Ovary (tissue), 7 donors: ENCODE data around the gene RSPH1.

DNA sequence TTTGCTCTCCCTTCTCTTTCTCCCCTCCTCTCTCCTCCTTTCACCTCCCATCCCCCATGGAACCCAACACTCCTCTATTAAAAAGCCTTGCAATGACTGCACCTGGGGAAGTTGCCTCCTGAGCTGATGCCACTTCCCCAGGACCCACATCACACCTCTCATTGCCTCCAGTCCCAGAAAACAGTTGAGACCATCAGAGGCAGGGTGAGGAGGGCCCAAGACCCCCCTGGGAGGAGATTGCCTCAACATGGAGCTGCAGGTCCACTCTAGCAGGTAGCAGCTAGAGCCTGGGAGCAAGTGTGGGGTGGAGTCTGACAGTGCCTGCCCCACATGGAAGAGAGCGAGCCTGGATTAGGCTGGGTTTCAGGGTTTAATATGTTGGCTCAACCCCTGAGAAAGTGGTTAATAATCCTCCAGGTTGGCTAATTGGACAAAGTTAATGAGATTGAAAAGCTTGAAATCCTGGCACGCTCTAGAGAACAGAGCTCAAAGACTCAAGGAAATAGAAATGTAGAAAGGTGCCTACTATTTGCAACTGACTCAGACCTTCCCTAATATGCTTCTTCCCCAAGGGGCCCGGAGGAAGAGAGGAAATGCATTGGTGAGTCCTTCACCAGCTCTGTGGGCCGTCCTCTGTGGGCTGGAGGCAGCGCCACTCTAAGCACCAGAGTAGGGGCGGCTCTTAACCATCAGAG lies 34.2 kb downstream of the RSPH1 start:
- PRO-cap, 7 experiments = no peak in any of the 7 experiments
- RAMPAGE, long total RNA, 2 experiments = no peak in any of the 2 experiments

DNA sequence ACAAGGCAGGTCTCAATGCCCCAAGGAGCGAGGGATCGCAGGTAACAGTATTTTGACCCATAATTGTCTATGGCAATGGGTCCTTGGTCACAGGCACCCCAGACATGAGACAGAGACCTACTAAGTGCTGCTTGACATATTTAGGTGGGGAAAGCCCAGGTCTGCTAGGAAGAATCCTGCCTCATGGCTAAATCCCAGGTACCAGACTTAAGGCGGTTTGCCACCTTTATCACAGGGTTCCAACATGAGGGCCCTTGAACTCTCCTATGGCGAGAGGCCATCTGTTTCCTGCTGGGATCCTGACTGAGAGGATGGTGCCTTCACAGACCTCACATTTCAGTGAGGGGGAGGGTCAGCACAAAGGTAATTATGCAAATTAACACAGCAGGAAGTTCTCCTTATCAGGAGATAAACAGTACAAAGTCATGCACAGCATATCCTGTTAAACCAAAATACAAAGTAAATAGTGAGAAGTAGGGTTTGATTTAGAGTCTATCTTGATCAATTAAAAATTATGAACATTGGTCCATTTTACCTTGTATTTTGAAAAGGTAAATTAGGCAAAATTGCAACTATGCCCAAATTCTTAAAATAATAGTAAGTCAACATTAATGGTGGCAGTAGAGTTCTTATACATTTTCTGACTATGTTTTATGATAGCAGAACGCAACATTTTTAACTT lies 33.5 kb downstream of the RSPH1 start:
- PRO-cap, 7 experiments = no peak in any of the 7 experiments
- RAMPAGE, long total RNA, 2 experiments = no peak in any of the 2 experiments

DNA sequence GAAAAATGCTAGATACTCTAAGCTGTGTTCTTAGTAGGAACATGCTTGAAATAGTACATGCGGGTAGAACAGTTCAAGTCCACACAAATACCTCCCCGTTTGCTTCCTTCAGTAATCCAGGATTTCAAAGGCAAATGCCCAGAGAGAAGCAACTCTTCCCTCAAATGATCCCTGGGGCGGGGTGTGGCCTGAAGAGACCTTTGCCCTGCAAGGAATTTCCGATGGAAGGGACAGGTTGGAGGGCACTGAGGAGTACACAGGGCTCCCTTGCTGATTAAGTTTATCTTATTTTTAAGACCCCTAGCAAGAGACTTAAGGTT lies 2.7 kb downstream of the RSPH1 start:
- PRO-cap, 7 experiments = no peak in any of the 7 experiments
- RAMPAGE, long total RNA, 2 experiments = no peak in any of the 2 experiments

DNA sequence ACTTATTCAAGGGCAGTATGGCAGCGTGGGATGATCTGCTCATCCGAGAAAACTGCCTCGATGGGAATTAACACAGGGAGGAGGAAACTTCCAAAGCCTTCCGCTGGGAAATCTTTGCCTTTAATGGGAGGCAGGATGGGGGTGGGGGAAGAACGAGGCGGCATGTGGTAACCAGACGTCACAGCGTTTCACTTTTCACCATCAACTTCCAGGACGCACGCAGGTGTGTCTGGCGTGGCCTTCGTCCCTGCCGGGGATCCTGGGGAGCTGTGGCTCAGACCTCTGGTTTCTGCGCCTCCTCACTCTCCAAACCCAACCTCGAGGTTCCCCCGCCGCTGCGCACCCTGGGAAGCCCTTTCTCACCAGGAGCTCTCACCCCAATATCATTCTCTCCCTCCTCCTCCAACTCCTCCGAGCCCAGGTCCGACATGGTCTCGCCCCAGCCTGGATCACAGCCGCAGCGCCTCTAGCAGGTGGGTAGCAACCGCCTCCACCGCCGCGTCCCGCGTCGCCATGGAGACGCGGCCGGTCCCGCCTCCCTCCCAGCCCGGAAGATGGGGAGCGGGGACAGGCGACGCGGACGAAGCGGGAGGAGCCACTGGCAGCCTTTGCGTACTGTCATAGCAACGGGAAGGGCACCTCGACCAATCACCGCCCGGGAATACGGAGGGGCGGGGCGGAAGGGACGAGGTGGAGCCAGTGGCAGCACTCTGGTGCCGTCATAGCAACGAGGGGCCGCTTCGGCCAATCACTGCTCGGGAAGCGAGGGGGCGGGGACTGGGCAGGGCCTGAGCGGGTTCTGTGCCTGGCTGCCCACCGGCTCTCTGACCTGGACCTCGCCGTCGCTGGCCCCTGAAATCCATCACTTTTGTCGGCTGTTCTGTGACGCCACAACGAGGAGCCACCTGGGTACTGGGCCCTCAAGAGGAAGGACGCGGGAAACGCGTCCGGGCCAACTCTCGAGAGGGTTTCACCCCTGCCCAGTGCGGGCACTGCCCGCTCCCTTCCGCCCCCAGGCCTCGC lies at the start of gene RSPH1:
RSPH1 (minus strand) TSS at position 468 of the 1,023 bp plus-strand sequence.
- PRO-cap, 7 experiments = peak in 7 of 7 experiments; most common plus-strand start position 816 of the sequence (in 6); most common minus-strand start position 515 of the sequence (in 4)
- RAMPAGE, long total RNA, 2 experiments = start-site peak on the plus strand in 1 of 2 experiments, centred at positions 277 to 777 of the sequence, 6 to 11 reads per replicate; start-site peak on the minus strand in 2 of 2 experiments, centred at positions 480 to 505 of the sequence, 43 to 2,165 reads per replicate

DNA sequence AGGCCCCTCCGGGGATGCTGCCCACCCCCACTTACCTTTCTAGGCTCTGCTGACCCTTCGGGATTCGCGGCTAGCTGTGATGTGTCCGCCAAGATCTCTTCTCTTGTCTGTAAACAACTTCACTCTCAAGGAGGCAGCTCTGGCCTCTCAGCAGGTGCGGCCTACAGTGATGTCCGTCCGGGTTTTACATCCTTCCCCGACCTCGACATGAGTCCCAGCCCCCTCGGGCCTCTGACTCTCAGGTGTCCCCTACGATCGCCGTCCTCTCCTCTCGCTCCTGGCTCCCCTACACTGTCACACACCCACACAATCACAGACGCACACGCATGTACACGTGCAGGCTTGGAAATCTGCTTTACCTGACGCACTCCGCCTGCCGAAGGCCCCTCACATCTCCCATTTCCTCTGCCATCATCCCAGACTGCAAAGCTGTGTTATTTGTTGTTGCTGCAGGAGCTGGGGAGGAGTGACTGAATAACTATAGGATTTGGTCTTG lies 804 bp upstream of the RSPH1 start:
- PRO-cap, 7 experiments = peak in 6 of 7 experiments; most common plus-strand start position 234 of the sequence (in 2); most common minus-strand start position 279 of the sequence (in 6)
- RAMPAGE, long total RNA, 2 experiments = no peak in any of the 2 experiments

- PRO-cap, 7 experiments = no peak in any of the 7 experiments
- RAMPAGE, long total RNA, 2 experiments = no peak in any of the 2 experiments
These were observed 3.4 kb upstream of the RSPH1 start for GRCh38 chr21:42499259-42499978.

DNA sequence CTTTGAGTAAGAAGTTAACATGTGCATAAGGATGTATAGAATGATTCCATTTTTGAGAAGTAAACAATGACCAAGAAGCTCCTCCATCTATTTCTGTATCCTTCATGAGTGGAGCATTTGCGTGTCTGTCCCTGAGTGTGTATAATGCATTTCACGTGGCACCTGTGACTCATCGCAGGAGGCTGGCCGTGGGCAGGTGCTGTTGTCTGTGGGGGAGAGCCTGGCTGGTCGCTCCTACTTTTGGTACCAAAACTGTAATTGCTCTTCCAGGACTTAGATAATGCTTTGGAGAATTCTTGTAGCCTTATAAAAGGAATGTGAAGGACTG lies 16.5 kb downstream of the SLC37A1 start:
- PRO-cap, 7 experiments = no peak in any of the 7 experiments
- RAMPAGE, long total RNA, 2 experiments = no peak in any of the 2 experiments

DNA sequence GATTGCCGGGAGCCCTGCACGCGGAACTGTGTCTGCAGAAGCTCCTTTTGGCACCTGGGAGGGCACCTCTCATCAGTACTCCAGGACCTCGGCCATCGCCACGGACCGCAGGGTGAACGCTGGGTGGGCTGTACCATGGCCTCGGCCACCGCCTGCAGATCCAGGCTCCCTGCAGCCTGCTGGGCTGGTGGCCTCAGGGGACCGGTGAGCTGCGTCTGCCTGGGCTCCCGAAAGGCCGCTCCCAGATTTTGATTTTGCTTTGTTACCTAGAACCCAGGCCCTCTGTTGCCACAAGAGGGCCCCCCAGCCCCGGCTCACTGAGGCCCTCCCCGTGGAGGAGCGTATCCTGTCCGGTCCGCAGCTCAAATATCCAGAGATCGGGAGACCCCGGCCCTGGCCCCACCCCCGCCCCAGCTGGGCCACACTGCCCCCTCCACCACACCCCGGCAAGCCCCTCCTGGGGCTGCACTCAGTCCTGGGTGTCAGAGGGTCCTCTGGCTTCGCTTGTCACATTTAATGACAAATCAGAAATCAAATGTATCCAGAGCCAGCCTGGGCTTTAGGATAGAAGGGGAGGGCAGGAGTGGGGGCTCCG lies 60.2 kb upstream of the PDE9A start:
- PRO-cap, 7 experiments = no peak in any of the 7 experiments
- RAMPAGE, long total RNA, 2 experiments = no peak in any of the 2 experiments

GRCh38 chr21:42837005-42837699 lies 42.2 kb downstream of the WDR4 start:
- PRO-cap, 7 experiments = no peak in any of the 7 experiments
- RAMPAGE, long total RNA, 2 experiments = no peak in any of the 2 experiments

GRCh38 chr21:42956591-42957730 lies 17.4 kb upstream of the PKNOX1 start:
- PRO-cap, 7 experiments = no peak in any of the 7 experiments
- RAMPAGE, long total RNA, 2 experiments = no peak in any of the 2 experiments

DNA sequence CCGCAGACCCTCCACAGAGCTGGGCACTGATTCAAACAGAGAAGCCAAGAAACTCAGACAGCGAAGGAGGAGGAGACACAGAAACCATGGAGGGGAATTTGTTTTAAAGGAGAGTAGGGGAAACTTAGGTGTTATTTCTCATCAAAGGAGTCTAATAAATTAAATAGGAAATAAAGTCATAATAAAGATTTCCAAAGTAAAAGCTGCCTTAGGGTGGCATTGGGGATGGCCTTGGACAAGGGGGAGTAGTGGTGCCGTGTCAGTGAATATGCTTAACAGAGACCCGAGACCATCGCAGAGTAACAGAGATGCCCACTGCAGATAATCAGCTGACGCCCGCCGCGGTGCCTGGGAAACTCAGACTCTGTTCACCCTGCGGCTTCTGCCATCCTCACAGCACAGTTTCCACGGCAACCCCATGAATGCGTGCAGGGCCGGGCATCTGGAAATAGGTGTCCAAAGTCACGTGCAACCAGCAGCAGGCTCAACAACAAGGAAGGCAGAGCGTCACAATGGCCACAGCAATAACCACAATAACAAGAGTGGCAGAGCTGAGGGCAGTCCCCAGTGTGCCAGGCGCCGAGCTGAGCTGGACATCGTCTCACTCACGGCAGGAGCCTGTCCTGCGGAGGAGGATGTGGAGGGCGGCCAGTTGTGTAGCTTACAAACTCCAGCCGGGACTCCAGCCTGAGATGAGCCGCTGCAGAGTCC lies 101.9 kb downstream of the CRYAA start:
- PRO-cap, 7 experiments = no peak in any of the 7 experiments
- RAMPAGE, long total RNA, 2 experiments = no peak in any of the 2 experiments

GRCh38 chr21:43300932-43301641 lies 125.8 kb downstream of the SIK1 start:
- PRO-cap, 7 experiments = no peak in any of the 7 experiments
- RAMPAGE, long total RNA, 2 experiments = no peak in any of the 2 experiments

GRCh38 chr21:43333329-43334175 lies 93.4 kb downstream of the SIK1 start:
- PRO-cap, 7 experiments = peak in 6 of 7 experiments; most common plus-strand start chr21:43333577 (in 4); most common minus-strand start chr21:43333785 (in 3)
- RAMPAGE, long total RNA, 2 experiments = no peak in any of the 2 experiments

GRCh38 chr21:43360852-43362130 lies 65.6 kb downstream of the SIK1 start:
- PRO-cap, 7 experiments = peak in 3 of 7 experiments; most common plus-strand start chr21:43361348 (in 3); most common minus-strand start chr21:43361827 (in 3)
- RAMPAGE, long total RNA, 2 experiments = no peak in any of the 2 experiments

- PRO-cap, 7 experiments = no peak in any of the 7 experiments
- RAMPAGE, long total RNA, 2 experiments = start-site peak on the minus strand in 2 of 2 experiments, at chr21:43478123-43478147 at its widest, 27 to 32 reads per replicate
These were observed 50.9 kb upstream of the SIK1 start for GRCh38 chr21:43477818-43478215.

DNA sequence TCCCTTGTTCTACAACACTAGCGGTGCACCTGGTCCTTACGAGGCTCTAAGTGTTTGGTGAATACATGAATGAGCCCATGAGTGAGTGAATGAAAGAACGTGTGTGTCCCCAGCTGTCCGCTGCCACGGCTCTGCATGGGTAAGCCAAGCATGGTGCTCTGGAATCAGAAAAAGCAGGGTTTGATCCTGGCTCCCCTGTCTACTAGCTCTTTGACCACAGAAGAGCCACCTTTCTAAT lies 7.9 kb downstream of the H2BC12L start:
- PRO-cap, 7 experiments = no peak in any of the 7 experiments
- RAMPAGE, long total RNA, 2 experiments = no peak in any of the 2 experiments

DNA sequence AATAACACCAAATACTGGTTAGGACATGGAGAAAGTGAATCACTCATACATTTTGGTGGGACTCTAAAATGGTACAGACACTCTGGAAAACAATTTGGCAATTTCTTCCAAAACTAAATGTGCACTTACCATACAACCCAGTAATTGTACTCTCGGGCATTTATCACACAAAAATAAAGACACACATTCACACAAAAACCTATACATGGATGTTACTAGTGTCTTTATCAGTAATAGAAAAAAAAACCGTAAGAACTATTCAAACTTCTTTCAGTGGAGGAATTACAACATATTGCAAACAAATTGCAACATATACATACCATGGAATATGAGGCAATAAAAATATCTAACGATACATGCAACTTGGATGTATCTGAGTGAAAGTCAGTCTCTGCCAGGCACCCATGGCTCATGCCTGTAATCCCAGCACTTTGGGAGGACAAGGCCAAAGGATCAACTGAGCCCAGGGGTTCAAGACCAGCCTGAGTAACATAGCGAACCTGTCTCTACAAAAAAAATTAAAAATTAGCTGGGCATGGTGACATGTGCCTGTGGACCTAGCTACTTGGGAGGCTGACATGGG lies 19.6 kb downstream of the HSF2BP start:
- PRO-cap, 7 experiments = no peak in any of the 7 experiments
- RAMPAGE, long total RNA, 2 experiments = no peak in any of the 2 experiments

- PRO-cap, 7 experiments = peak in 7 of 7 experiments; most common plus-strand start chr21:43718970 (in 2); most common minus-strand start chr21:43719018 (in 6)
- RAMPAGE, long total RNA, 2 experiments = no peak in any of the 2 experiments
These were observed 192 bp upstream of the PDXK start for GRCh38 chr21:43718803-43719070.

- PRO-cap, 7 experiments = no peak in any of the 7 experiments
- RAMPAGE, long total RNA, 2 experiments = no peak in any of the 2 experiments
These were observed 1.5 kb downstream of the PDXK start for GRCh38 chr21:43720544-43720806.

DNA sequence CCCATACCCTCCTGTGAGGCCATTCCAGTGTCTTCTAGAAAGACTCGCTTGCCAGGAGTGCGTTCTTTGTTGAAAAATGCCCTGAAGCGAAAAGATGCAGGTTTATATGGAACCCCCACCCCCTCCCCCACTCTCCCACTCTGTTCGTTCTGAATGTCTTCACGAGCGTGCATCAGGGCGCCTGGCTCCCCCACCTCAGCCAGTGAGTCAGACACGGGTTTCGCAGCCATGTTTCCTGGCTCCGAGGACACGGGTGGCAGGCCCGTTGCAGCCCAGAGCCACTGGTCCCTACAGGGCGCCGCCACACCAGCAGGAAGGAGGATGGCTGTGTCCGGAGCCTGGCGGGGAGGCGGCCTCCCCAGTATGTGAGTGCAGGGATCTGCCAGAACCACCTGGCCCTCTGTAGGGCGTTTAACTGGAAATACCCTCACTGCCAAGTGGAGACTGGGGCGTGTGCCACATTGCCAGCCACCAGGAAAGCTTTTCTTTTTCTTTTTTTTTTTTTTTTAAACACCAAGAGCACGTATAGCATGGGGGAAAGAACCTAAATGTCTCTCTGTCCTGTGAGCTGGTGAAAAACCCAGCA lies 18.5 kb downstream of the CSTB start:
- PRO-cap, 7 experiments = no peak in any of the 7 experiments
- RAMPAGE, long total RNA, 2 experiments = no peak in any of the 2 experiments